Cardiac fibroblast (primary cell): ENCODE results near the gene SORCS2.

DNA sequence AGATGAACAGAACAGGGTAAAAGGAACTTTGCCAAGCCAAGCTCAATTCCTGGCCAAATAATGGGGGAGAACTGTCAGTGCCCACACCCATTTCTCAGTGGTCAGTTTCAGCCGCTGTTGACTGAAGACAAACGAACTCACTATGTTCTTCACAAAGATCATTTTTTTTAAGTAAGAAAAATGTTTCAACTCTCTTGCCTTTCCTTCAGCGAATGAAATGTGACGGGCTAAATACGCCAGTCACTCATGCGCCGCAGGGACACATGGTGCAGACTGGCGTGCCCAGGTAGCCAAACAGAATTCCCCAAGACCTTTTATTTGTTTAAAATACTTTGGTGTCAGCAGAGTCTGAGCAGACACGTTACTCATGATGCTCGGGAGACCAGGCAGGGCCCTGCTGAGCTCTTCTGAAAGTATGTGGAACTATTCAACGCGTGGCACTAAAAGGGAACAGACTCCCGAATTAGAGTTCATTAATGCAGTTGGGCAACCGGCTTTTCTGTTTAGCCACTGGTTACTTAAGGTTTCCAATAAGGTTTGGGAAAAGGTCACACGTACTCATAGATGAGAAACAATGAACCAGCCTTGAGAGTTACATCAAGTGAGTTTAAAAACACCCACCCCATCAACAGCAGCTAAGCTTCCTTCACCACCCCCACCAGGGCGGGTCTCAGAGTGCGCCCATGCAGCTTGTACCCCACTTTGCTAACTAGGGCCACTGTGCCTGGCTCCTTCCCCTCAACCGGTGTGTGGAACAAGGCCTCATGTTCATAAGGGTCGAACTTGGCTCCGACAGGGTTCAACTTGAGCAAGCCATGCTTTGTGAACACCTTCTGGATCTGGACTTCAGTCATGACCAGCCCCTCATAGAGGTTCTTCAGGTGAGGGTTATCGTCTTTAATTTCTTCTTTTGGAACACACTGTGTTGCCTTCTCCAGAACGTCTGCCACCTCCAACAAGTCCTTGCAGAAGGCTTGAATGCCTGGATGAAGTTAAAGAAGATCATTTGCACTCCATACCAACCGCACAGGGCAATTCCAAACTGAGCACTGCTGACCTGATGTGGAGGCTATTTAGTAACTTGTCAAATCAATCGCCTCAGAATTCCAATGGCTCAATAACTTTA is 7.3 kb downstream of the GRPEL1 start:
- RRBS: no CpG with 5 or more reads among the region's 24 CpGs

- RRBS: no CpG with 5 or more reads among the region's 18 CpGs
Measured at GRCh38 chr4:7103646-7104166, 35.8 kb upstream of the GRPEL1 start.

DNA sequence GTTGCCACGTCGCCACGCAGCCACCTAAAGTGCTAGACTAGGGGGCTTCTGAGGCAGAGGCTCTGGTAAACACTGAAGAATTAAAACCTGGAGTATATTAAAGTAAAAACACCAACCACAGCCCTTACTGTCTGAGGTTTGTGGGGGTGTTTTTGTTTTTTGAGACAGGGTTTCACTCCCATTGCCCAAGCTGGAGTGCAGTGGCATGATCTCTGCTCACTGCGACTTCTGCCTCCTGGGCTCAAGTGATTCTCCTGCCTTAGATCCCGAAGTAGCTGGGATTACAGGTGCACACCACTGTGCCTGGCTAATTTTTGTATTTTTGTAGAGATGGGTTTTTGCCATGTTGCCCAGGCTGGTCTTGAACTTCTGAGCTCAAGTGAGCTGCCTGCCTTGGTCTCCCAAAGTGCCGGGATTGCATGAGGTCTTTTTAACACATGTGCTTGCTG is 59.9 kb upstream of the SORCS2 start:
- RRBS: no CpG with 5 or more reads among the region's 6 CpGs

GRCh38 chr4:7192234-7192787 is at the start of gene SORCS2:
Gene SORCS2 (plus strand): TSS chr4:7192538.
- RRBS: 2% methylated on average over 57 of the region's 76 CpGs

DNA sequence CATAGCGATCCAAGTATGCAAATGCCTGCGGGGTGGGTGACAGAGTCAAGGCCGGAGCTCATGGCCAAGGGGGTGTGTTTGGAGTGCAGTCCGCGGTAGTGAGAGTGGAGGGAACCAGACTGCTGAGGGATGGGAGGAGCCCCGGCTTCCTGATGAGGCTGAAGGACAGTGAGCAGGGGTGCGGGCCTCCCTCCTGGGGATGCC is 45.1 kb downstream of the PSAPL1 start:
- RRBS: 19% methylated on average over 2 of the region's 7 CpGs

GRCh38 chr4:7516098-7516769 is 81.5 kb upstream of the PSAPL1 start:
- RRBS: no CpG with 5 or more reads among the region's 16 CpGs

- RRBS: no CpG with 5 or more reads among the region's 13 CpGs
Measured at GRCh38 chr4:7582344-7582802, 147.6 kb upstream of the PSAPL1 start.

- RRBS: no CpG with 5 or more reads among the region's 15 CpGs
Measured at GRCh38 chr4:7762305-7762949, 177.2 kb downstream of the AFAP1 start.

GRCh38 chr4:7777024-7777668 is 162.5 kb downstream of the AFAP1 start:
- RRBS: no CpG with 5 or more reads among the region's 16 CpGs

GRCh38 chr4:7811143-7811601 is 128.5 kb downstream of the AFAP1 start:
- RRBS: no CpG with 5 or more reads among the region's 18 CpGs

DNA sequence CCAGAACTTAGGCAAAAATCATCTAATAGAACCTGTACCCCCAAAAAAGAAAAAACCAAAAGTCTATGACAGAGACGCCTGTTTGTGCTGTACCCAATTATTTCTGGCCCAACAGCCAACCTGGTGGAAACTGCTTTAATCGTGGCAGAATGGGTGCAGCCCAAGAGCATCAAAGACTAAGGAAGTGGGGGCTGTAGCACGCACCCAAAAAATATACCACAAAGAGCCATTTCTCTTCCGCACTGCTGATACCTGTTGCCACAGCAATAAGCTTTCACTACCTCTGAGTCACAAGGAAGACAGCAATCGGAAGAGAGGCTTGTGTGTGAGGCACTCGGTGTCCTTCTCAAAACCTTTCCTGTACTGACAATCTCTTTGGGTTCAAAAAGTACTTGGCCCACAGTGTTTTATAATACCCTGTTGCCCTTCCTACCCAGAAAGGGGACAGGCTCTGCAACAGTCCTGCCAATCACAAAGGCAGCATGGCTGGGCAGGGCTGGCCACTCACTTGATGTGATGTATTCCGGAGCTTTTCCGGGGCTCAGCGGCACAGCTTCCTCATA is 84.6 kb downstream of the AFAP1 start:
- RRBS: no CpG with 5 or more reads among the region's 9 CpGs

GRCh38 chr4:7910048-7910455 is 29.6 kb downstream of the AFAP1 start:
- RRBS: 44% methylated on average over 1 of the region's 4 CpGs

GRCh38 chr4:7938447-7939482 is 896 bp downstream of the AFAP1 start:
- RRBS: 1% methylated on average over 32 of the region's 91 CpGs

DNA sequence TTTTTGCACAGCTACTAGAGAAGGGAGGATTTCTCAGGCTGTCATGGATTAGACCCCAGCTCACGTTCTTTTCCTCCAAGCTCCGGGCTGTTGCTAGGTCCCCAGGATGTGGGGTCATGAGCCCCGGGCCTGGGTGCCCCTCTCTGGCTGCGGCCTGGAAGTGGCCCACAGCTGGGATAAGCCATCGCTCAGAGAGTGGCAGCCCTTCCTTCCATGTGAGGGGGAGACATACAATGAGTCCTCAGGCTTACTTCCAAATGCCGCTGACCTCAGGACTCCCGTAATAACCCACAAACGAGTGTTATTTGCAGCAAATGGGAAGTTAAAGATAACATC is 79.7 kb downstream of the ABLIM2 start:
- RRBS: no CpG with 5 or more reads among the region's 8 CpGs

DNA sequence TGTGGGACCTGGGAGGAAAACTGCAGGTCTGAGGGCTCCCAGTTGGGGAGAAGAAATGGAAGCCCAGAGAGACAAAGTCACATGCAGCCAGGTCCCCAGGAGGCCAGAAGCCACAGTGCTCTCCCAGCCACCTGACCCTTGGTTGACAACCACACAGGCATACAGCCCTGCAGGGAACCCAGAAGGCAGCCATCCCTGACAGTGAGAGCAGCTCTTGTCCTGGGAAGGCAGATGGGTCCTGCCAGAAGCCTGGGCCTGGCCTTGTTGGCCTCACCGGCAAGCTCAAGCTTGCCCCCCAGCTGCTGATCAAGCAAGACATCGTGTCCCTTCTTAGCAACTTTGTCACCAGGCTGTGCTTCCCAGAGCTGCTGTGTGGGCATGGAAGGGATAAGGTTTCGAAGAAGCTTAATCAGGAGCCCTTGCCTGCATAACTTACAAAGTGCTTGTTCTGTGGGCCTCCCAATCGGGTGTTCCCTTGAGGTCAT is 6.7 kb upstream of the ABLIM2 start:
- RRBS: no CpG with 5 or more reads among the region's 4 CpGs

DNA sequence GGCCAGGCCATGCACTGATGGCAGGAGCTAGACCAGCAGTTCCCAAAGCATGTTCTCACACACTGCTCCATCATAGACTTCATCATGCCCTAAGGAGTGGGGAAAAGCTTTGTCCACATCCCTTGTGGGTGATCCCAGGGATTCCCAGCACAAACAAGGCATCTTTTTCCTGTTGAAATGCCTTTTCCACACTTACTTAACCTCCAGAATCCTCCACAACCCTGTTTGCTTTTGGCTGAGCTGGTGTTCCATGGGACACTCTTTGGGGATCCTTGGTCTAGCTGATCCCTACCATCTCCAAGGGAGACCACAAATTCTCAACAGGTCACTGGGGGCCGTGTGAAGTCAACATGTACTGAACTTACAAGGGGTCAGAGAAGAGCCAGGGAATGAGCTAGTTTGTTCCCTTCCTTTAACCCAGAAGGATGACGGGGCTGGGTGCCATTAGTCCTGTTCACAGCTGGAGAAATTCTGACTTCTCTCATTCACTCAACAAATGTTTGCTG is 21.8 kb downstream of the SH3TC1 start:
- RRBS: no CpG with 5 or more reads among the region's 2 CpGs

DNA sequence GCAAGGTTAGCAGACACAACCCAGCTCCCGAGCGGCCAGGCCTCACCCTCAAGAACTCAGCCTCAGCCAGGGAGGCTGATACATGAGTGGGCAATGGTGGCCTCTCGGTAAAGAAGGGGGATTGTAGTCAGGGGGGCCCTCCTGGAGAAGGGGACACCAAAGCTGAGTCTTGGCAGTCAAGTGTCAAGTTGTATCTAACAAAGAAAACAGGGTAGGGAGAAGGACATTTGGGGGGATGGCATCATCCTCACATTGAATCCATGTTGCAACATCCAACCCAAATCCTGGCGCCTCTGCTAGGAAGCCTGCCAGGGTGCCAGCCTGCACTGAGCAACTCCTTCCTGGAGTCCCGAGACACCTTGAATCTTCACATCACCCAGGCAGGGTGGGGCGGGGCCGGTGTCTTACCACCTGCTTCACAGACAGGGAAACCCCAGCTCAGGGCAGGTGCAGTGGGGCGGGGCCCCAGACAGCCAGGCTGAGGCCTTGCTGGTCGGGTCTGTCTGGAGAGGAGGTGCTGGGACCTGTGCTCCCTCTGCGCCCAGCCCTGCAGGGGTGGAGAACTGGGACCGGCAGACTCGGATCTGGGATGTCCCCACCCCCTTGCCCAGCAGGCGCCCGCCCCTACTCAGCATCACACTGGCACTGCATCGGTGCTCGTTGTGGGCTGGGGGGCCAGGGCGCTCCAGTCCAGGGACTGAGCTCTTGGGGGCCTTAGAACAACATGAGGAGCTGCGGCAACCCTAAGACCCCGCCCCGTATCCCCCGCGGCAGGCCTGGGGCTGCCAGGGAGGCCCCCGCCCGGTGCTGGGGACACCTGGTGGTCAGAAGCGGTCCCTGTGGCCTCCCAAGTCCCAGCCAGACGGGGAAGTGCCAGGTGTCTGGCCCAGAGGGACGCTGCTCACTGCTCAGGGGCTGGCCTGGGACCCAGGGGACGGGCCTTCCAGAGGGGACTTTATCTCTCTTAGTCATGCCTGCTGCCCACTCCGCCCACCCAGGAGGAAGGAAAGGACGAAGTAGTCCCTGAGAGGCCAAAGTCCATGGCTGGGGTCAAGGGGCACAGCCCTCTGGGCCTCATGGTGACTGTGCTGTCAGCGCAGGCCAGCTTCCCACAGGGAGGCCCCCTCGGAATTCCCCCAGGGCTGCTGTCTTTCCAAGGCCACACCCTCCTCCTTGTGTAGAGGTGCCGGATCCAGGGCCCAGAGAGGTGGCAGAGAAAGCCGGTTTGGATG is 31.3 kb upstream of the HTRA3 start:
- RRBS: no CpG with 5 or more reads among the region's 34 CpGs

- RRBS: no CpG with 5 or more reads among the region's 6 CpGs
Measured at GRCh38 chr4:8255893-8256259, 13.7 kb upstream of the HTRA3 start.

- RRBS: no CpG with 5 or more reads among the region's 10 CpGs
Measured at GRCh38 chr4:8276441-8276931, 6.9 kb downstream of the HTRA3 start.

GRCh38 chr4:8309172-8309956 is 39.8 kb downstream of the HTRA3 start:
- RRBS: 23% methylated on average over 7 of the region's 22 CpGs